Progenitor cell of endocrine pancreas (in vitro differentiated cells): ENCODE results near the gene NUP43.

- PRO-cap, result no peak
Measured at GRCh38 chr6:149366270-149366962, 33.6 kb upstream of the SUMO4 start.

GRCh38 chr6:149449766-149450425, 34.9 kb downstream of the ZC3H12D start:
- PRO-cap, result no peak

DNA sequence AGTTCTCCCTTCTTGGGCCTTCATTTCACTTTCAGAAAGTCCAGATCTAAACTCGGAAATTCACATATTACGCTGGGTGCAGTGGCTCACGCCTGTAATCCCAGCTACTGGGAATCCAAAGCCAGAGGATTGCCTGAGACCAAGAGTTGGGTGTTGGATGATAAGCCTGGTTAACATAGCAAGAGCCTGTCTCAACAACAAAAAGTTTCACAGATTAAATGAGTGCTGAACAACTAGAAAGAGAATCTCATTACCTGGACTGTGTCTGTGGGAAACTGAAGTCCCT, 1.8 kb downstream of the GINM1 start:
- PRO-cap, result no peak

GRCh38 chr6:149745696-149746902, at the start of gene NUP43:
Gene NUP43 (minus strand): TSS chr6:149746529.
- PRO-cap, result bidirectional peak, plus-strand start at chr6:149746620, minus-strand start at chr6:149746456

DNA sequence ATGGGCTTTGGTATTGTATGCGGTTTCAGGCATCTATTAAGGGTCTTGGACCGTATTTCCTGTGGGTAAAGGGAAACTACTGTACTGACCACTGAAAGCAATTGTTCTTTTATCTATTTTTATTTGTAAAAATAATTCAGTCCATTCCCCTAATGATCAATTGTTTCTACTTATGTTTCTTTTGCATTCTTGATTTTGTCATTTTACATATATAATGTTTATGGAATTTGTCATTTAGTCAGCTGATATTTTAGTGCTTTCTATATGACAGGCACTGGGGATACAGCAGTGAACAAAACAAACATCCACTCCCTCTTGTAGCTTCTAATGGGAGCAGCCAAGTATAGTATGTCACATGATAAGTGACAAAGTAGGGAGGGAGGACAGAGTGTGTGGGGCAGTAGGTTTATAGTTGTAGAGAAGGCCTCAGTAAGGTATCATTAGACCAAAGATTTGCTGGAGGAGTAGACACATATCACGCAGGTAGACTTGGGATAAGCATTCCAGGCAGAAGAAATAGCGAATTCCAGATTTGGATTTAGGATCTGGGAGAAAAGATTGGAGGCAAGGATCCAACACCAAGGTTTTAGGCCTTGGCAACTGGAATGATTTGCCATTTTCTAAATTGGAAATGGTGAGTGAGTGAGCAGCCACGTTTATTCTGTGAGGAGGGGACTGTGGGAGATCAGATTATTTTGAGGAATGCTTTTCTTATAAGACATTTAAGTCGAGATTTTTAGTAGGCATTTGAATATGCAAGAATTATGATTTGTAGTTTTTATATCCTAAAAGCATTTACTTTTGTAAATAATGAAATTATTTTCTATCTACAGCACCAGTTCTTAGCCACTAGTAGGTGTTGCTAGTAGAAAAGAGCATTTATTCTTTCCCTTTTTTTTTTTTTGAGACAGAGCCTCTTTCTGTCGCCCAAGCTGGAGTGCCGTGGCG, 6.2 kb downstream of the PCMT1 start:
- PRO-cap, result no peak

GRCh38 chr6:149842460-149843133, 21.6 kb downstream of the LRP11 start:
- PRO-cap, result no peak

DNA sequence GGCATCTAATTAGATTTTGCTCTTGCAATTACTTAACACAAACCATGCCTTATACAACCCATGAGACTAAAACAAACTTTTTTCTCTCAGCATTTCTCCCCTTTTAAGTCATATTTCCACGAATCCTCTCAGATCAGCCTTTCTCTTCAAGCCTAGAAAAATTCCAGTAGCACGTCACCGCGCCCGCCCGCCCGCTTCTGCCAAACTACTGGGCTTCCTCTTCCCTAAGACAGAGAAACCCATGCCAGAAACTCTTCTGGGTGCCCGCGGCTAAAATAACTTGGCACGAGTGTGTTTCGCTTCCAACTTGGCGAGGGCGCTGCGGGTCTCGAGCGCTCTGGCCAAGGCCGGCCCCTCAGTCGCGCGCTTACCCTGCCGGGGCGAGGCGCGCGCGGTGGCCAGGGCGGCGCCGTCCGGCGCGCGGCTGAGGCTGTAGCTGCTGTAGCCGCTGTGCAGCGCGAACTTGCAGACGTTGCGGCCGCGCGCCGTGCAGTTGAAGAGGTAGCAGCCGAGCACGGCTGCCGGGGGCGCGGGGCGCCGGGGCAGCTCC, 1.0 kb downstream of the LRP11 start:
- PRO-cap, result bidirectional peak, plus-strand start at position 468 of the sequence, minus-strand start at position 277 of the sequence

DNA sequence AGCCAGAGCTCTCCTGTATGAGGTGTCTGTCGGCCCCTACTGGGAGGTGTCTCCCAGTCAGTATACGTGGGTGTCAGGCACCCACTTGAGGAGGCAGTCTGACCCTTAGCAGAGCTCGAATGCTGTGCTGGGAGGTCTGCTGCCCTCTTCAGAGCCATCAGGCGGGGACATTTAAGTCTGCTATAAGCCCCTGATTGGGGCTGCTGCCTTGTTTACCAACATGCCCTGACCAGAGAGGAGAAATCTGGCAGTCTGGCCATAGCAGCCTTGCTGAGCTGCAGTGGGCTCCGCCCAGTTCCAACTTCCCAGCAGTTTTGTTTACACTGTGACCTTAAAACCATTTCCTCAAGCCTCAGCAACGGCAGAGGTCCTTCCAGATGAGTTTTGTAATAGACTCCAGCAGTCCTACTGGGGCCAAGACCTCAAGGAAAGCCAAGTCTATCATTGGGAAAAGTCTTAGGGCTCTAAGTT, 2.7 kb downstream of the RAET1E start:
- PRO-cap, result no peak

DNA sequence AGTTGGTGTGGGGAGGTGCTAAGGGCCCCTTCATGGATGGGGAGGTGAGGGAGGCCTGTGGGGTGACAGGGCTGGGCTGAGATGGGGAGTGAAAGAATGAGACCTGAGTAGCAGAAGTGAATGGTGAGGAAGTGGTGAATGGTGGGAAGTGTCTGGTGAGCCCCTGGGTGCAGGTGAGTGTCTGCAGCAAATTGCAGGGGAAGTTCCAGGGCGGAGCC, 21.1 kb downstream of the RAET1L start:
- PRO-cap, result no peak

- PRO-cap, result no peak
Measured at GRCh38 chr6:150268115-150268643, 100.6 kb upstream of the IYD start.

DNA sequence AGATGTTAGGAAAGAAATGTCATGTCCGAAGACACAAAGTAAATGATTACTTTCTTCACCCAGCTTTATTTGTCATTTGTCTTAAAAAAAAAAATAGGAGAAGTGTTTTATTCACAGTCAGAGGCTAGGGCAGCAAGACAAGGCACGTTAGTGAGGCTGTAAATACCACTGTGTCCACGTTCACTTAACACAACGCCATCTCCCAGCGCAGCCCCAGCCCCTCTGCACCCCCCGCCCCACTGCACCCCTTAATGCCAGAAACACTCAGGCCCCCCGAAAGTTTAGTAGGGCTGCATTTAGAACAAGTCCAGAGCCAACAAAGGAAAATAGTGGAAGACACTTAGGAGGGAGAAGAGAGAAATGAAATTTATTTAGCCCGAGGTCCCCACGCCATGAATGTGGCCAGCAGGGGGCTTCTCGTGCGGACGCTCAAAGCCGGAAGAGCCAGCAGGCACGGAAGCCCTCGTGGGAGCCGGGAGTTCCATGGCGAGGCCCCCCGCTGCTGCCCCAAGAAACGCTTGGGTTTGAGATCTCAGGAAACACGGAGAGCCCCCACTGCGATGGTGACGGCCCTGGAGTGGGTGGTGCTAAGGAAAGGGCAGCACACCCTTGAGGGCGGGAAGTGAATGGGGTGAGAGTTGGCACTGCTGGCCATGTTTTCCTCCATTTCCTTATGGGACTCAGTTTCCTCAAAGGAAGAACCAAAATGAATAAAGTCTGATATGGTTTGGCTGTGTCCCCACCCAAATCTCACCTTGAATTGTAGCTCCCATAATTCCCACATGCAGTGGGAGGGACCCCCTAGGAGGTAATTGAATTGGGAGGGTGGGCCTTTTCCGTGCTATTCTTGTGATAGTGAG, 50.2 kb downstream of the IYD start:
- PRO-cap, result no peak

DNA sequence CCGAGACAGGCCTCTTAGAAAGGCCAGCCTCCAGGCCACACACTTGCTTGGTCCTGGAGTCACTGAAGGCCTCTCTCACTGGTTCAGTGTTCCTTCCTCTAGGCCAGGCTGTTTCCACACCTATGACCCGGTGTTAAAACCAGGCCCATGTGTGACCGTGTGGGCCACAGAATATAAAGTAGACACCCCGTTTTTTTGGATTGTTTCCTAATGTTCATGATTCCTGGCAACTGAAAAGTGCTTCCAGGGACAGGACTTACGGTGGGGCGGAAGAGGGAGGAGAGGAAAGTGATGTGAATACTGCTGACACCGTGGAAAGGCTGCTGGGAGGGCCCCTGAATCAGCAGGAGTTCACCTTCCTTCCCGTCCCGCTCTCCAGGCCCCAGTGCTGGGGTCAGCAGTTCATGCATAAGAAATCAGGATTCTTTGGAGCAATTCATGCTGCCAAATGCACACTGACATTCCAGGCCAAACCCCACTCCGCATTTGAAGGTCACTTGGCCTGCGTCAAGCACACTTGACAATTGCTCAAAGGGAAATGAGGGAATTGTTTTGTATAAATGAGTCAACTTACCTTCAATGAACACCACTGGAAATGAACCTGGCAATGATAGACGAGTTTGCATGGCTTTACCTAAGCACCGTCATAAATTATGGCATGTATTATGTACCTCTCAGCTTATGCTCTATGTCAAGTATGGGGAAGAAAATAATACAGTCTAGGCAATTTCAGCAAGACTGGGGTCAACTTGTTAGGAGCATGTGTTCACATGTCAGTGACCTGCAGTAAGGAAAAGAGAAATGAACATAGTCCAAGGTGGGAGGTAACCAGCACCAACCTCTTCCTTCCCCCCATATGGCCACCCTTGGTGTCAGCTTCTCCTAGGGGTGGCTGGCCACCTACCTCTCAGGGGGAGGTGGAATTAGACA, 84.1 kb downstream of the IYD start:
- PRO-cap, result no peak

DNA sequence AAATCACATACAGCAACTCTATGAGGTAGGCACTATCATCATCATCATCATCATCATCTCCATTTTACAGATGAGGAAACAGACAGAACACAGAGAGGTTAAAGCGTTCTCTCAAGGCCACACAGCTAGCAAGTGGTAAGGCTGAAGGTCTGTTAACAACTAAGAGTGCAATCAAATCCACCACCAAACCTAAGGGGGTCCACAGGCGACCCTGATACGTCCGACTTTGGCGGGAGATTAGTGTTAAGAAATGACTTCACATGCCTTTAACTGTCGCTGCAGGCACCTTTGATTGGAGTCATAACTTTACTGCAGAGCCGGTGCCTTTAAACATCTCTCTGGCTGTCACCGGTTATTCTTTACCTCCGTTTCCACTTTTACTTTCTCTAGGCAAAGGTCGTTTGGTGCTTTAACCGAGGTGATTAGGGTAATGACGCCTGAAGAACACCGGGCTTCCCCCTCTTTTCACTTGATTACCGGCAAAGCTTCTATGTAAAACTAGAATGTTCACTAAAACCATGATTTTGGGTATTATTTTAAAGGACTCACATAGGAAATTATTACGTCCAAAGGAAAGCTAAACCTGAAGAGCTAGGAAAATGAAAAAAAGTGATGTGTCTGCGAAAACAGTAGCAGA, 584 bp upstream of the PLEKHG1 start:
- PRO-cap, result no peak

DNA sequence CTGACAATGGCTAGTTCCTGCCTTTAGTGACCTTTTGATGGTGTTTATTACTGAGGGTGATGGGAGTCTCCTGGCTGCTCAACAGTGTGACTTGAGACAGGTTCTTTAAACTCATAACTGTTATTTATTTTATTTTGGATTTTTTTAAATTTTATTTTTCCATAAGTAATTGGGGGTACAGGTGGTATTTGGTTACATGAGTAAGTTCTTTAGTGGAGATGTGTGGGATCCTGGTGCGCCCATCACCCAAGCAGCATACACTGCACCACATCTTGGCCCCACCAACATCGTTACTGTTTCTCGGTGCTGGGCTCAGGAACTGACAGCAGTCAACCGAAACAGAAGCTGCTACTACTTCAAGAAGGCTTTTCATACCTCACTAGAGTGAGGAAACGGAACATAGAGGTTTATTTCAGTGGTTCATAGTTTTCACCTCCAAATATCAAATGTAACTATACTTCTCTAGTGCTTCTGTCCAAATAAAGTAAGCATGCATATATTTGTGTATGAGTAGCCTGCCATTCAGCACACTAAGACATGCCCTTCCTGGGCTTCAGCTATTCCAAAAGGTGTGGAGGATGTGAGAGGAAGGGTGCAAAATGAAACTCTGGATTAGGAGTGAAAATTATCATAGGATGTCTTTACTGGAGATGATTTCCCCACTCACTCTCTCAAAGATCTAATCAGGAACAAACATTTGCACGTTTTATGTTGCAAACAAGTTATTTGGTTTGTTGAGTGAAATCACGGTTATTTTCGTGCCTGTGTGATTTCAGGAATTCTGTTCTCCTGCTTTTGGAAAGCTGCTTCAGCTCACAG, 90.6 kb downstream of the PLEKHG1 start:
- PRO-cap, result no peak

DNA sequence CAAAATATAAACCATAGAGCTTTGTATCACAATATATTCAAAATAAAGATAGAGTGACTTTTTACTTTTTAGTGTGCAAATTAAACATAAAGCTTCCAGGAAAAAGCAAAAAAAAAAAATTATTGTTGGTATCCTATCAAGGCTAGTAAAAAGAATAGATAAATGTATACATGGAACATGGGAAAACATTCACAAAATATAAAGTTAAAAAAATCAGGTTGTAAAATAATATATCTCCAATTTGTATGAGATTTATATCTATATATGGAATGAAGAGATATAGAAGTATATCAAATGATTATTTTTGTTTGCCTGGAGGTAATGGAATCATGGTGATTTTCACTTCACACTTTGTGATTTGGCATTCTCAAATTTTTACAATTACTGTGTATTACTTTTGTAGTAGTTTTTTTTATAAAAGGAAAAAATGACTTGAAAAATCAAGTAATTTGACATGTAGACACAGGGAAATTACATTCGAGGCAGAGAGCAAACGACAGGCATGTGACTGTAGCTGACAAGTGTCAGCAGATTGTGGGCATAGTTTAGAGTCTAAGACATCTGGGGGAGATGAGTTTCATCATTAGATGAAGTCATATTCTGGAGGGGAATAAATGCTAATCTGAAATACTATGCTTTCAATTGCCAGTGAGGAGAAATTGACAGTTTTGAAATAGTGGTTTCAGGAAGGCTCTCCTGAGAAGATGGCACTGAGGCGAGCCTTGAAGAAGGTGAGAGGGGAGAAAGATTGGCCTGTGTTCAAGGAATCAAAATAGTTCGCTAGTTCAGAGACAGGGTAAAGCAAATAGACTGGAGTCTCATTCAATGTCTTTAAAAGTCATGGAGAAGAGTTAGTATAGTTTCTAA, 125.9 kb downstream of the MTHFD1L start:
- PRO-cap, result no peak

DNA sequence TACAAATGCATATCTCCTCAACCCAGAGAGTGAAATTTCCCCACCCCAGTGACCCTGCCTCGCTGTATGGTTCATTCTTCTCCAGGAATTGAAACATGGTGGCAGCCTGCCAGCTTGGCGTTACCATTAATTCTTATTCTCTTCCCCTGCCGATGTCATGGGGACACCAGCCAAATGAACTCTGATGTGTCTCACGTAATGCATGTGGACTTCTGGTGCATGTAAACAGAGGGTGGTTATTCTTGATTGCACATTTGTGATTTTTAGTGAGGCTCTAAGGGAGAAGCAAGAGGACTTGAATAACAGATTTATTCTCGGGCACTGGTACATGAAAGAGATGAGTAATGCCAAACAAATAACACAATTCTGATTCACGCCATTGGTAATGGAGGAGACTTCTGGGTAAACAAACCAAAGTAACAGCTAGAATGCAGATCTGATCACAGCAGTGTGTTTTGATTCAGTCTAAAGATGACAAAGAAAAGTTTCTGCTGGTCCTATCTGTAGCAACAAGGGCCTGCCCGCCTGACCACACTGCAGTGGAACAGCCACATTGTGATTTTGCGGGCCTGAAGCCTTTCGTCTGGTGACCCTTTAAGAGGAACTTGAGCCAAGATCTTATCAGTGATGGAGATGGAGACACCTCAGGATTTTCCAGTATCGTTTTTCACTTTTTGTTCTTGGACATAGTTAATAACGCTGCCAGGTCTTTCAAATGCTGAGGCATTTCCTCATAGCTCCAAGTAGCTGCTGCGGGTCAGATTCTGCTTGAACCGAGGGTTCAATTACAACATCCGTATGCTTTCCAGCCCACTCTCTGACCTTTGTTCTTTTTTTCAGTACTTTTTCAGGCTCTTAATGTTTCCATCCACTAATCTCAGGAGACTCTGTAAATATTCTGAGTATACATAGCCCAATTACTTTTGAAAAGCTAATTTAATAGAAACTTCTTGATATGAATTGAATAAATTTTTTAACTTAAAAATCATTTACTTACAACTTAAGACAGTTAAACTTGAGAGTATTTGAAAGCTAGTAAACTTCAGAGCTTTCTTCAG, 171.7 kb upstream of the AKAP12 start:
- PRO-cap, result no peak

DNA sequence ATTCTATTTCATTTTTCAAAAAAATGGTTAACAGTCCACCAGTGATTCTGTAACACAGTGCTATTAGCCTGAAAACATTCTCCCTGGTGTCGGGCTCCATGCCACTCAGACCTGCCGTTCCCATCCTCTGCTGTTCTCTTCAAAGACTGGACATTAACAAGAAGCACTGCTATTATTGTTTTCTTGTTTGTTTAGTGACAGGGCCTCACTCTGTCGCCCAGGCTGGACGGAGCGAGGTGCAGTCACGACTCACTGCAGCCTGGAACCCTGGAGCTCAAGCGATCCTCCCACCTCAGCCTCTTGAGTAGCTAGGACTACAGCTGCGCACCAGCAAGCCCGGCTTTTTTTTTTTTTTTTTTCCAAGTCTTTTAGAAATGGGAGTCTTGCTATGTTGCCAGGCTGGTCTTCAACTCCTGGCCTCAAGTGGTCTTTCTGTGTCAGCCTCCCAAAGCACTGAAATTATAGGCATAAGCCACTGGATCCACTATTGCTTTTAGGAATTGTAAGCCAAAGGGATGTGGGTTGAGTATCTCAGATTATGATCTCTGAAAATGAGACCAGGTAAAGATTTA, 9.5 kb downstream of the RMND1 start:
- PRO-cap, result no peak

- PRO-cap, result no peak
Measured at GRCh38 chr6:151494248-151495007, 611 bp downstream of the CCDC170 start.

- PRO-cap, result no peak
Measured at GRCh38 chr6:151616731-151617204, 123.0 kb downstream of the CCDC170 start.

DNA sequence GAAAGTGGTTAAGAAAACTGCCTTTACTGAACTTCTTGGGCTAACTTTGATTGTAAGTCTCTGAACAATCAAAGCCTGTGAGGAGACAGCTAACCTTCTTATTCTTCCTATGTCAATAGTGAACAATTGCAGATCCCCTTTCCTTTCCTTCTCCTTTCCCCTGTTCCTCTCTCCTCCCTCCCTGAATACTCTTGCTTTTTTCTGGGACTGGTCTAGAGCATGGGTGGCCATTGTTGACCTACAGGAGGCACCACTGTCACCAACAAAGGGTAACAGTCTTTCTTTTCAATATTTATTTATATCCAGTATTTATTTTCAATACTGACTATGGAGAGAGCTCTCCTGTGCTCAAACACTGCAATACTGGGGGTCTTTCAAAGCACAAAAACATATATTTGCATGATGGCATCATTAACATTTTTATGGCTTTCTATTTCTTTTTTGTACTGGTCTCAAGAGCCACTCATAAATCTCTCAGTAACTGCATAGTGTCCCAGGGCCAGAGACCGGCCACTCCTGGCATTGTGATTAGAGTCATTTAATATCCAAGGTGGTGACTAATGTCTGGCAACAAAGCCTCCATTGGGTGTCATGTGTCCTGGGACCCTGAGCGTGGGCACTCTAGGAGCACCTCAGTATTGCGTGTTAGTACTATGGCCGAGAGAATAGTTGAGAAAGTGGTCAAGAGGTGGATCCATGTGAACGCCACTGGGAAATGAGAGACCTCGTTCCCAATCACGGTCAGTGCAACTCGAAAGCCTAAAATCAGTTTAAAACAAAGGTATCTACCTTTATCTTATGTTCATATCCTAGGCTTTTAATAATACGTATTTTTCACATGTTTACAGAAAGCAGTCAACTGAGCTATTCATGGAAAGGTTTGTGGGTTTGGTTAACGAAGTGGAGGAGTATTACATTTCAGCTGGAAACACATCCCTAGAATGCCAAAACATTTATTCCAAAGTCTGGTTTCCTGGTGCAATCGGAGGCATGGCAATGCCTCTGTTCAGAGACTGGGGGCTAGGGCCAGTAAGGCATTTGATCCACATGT, 2.9 kb upstream of the ESR1 start:
- PRO-cap, result no peak